ENCODE measurements around a stretch of chr9.

DNA sequence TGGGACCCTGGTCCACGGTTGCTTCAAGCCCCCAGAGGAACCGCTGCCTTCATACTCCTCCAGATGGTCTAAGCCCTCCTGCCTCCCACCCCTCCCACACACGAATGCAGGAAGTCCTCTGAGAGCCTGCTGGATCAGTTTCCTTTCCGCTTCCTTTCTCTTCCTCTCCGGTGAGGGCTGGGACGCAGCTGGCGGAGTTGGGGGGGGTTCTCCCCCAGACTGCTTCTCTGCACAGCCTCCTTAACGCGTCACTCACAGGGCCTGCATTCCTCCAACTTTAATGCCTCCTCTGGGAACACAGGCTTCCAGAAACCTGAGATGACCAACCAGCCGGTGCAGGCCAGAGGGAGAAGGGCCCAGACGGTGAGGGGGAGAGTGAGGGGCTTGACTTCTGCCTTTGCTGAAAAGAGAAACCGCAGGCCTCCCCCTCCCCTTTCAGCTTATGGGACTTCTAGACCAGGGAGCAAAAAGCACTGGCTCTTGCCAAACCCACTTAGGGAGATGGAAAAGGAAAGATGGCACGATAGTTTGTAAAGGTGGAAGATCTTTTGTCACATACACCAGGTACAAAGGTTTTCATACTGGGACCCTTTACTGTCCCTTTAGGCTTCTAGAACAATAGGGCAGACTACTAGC lies 14.8 kb upstream of the NEK6 start:
- PRO-cap = no peak

GRCh38 chr9:124257450-124257735 lies 356 bp upstream of the NEK6 start:
- PRO-cap = no peak

DNA sequence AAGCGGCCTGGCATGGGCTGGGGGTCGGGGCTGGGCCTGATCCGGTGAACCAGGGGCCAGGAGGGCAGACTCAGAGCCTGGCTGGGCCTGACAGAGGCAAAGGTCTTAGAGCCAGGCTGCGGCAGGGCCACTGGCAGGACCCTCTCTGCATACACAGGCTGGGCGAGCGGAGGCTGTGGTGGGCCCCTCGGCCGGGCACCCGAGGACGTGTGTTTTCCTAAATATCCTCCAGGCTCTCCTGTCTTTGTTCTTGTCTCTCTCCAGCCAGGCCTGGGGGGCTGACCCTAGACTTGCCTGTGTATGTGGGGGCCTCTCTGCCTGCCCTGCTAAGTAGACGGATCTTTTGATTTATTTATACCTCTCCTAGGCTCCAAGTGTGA lies 931 bp downstream of the NEK6 start:
- PRO-cap = no peak

- PRO-cap = no peak
These were observed 1.2 kb downstream of the NEK6 start for GRCh38 chr9:124259070-124259269.

DNA sequence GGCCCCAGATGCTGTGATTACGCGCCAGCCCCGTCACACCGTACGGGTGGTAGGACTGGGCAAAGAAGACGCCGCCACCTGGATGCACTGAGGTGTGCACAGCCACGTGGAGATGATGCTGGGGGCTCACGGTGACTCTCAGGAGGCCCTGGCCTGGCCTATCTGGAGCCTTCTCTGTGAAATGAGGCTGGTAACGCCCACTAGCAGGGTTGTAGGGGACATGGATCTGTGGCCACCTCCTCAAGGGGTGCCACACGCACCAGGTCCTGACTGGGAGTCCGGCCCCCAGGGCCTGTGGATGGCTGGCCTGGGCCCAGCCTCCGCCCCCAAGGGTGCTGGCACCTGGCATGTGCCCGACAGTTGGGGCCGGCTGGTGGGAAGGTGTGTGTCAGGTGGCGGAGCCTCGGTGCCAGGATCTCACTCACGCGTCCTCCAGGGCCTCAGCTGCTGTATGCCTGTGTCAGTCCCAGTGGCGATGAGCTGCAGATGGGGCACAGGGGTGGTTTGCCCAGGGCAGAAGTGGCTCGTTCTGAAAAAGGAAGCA lies 32.4 kb downstream of the NEK6 start:
- PRO-cap = no peak

- PRO-cap = no peak
These were observed 59.5 kb downstream of the NR6A1 start for GRCh38 chr9:124711344-124712274.

- PRO-cap = no peak
These were observed 35.5 kb downstream of the OLFML2A start for GRCh38 chr9:124812318-124812936.

DNA sequence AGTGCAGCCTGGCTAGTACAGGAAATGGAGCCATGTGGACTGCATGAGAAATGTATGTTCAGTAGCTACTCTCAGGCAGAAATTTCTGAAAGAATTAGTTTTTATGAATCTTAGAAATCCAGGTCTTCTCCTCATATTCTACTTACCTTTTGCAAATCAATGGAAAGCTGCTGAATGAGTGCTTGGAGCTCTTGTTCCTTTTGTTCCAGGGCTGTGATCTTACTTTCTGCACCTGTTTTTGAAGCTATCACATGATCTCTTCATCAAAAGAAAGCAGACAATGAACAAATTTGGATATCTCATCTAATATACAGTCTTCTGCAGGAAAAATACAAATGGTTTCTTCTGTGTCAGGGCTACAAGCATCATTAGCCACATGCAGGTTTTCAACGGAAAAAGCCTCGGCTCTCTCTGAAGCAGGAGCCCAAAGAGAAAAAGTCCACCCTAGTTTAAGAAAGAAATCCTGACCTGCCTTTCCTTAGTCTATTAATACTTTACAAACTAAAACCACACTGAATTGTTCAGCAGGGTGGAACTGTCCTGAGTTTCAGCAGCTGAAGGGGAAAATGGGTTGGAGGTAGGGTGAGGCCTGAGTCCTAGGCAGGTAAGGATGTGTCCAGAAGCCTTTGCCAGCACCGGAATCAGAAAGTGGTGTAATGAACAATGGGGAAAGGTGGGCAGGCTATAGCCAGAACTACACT lies 19.8 kb downstream of the GOLGA1 start:
- PRO-cap = no peak

- PRO-cap = no peak
These were observed 2.3 kb downstream of the GOLGA1 start for GRCh38 chr9:124938629-124938887.

- PRO-cap = no peak
These were observed 176.9 kb downstream of the MAPKAP1 start for GRCh38 chr9:125530005-125530583.

DNA sequence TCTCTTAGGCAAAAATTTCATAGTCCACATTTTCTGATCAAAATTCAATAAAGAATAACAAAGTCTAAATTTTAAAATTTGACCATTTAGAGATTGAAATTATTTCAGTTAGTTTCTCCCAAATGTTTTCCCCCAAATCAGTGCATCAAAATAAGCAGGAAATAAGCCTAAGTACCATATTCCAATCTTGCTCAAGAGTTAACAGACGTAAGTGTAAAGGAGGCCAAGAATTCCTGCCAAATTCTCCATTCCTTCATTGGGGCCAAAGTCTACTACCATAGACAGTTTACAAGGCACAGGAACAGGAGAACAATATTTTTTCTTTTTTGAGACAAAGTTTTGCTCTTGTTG lies 128.1 kb downstream of the MAPKAP1 start:
- PRO-cap = no peak

- PRO-cap = no peak
These were observed 121.3 kb downstream of the MAPKAP1 start for GRCh38 chr9:125585513-125586330.

DNA sequence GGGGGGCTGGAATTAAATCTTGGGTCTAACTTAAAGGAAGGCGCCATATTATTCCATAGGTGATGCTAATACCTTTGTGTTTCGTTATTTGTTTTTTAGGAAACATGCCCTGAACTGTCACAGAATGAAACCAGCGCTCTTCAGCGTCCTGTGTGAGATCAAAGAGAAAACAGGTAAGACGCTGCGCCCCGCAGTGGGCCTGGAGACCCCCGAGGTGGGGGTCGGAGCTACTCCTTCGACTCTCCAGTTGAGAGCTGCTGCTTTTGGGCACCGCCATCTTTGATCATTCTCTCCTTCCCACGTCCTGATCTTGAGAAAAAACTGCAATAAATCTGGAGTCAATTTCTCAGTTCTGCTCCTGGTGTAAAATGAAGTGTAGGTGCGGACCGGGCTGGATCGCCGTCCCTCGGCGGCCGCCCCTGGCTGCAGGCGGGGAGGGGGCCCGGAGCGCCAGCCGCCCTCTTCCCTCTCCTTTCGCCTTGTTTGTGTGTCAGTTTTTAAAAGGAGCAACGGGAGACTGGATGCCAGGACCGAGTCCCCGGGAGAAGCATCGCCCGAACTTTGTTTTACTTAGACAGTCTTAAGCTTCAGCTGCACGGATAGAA lies 1.4 kb downstream of the PBX3 start:
- PRO-cap = unidirectional peak, minus-strand start at position 481 of the sequence

GRCh38 chr9:126421410-126422455 lies 95.1 kb downstream of the MVB12B start:
- PRO-cap = no peak

DNA sequence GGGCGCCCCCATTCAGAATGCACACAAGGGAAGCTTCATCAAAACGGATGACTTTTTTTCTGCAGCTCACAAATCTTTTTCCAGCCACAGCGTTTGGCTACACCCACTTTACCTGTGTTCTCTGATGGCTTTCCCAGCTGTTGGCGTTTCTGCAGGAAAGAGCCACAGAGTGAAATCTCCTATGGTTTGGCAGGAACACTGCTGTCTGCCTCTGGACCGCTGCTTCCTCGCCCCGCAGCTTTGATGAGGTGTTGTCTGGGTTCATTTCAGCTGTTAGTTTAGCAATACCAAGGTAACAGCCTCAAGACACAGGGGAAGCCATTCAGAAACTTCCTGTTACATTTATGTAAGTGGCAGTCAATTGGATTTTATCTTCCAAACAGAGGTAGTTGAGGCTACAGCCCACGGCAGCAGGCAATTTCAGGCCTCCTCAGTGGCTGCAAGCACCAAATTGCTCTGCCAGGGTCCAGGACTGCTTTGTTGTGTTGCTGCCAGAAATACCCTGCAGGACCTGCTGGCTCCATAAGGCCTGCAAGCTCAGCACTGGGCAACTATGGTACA lies 96.6 kb downstream of the MVB12B start:
- PRO-cap = no peak

GRCh38 chr9:126616842-126617467 lies 3.2 kb downstream of the LMX1B start:
- PRO-cap = no peak

GRCh38 chr9:126708292-126708649 lies 94.5 kb downstream of the LMX1B start:
- PRO-cap = no peak

- PRO-cap = no peak
These were observed 41.5 kb upstream of the ZBTB43 start for GRCh38 chr9:126763301-126763765.

DNA sequence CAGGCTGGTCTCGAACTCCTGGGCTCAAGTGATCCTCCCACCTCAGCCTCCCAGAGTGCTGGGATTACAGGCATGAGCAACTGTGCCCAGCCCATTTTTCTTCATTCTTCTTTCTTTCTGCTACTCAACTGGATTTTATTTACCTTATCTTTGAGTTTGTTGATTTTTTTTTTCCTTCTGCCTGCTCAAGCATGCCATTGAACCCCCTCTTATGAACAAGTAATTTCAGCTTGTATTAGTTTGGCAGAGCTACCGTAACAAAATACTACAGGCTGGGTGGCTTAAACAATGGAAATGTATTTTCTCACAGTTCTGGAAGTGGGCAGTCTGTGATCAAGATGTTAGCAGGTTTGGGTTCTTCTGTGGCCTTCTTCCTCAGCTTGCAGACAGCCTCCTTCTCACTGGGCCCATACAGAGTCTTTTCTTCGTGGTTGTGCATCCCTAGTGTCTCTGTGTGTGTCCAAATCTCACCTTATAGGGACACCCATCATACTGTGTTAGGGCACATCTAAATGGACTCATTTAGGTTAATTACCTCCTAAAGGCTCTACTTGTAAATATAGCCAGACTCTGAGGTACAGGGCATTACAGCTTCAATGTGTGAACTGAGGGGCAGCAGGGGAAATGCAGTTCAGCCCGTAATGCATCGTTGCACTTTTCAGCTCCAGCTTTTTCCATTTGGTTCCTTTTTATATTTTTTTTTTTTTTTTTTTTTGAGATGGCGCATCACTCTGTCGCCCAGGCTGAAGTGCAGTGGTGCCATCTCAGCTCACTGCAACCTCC lies 20.5 kb downstream of the ZBTB43 start:
- PRO-cap = no peak

DNA sequence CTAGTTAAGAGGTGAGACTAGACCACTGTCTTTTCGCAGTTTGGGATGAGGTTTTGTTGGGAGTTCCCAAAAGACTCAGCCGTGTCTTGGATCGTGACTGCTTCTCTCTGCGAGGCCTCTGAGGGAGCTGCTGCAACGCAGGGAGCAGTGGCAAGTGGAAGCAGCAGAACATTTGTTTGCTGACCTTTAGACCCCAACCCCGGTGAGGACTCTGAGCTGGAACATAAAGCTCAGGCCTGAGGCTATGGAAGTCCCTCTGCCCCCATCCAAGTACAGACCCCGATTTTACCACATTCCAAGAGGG lies 1.6 kb downstream of the RALGPS1 start:
- PRO-cap = bidirectional peak, plus-strand start at position 233 of the sequence, minus-strand start at position 163 of the sequence

Measured in ileum (tissue), 1 donor.